Hematopoietic multipotent progenitor cell (in vitro differentiated cells): ENCODE data around the genes NOPCHAP1 and TCP11L2.

GRCh38 chr12:104285784-104286458 lies 17.6 kb upstream of the EID3 start:
- CAGE, long polyA plus RNA: no peak

DNA sequence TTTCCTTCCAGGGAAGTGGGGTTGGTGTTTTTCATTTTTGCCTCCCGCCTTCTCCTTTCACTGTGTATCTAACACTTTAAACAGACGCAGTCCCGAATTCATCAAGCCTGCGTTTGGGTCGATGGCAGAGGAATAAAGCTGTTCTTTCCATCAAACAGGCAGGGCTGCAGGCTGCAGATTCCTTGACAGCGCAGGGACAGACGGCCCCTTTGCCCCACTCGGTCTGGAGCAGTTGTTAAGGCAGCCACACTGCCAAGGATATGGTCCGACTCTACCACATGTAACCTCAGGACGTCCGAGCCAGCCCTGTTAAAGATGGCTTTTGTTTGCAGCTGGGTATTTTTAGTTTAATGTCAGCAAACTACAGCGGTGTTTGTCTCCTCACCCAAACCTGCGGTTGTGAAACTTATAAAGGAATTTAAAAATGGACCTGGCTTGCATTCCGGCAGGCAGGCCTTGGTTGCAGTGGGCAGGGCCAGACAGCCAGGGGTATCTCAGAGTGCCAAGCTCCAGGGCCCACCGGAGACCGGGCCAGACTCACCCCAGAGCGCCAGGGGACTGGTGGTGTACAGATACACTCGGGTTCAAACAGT lies 2.1 kb downstream of the CHST11 start:
- CAGE, long polyA plus RNA: no peak

- CAGE, long polyA plus RNA: no peak
These were observed 20.9 kb downstream of the CHST11 start for GRCh38 chr12:104477524-104478094.

DNA sequence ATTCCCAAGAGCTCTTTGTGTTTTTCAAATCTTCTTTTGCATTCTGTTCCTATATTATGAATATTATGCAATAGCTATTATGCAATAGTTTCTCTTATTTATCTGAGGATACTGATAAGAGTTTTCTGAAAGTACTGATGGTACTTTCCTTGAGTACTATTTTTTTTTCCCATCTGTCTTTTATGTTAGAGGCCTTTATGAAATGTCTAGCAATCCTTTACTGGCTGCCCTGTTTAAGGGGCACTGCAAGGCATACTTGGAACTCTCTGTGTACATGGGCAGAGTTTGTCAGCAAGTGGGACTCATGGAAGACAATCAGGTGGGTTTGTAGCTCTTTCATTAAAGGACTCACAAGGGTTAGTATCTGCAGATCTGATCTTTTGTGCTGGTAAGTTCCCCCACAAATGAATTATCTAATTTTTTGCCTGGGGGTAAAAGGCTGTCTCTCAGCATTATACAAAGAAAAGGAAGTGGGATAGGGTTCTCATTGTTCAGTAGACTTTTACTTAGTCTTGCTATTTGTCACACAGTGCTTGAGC lies 93.3 kb downstream of the SLC41A2 start:
- CAGE, long polyA plus RNA: no peak

DNA sequence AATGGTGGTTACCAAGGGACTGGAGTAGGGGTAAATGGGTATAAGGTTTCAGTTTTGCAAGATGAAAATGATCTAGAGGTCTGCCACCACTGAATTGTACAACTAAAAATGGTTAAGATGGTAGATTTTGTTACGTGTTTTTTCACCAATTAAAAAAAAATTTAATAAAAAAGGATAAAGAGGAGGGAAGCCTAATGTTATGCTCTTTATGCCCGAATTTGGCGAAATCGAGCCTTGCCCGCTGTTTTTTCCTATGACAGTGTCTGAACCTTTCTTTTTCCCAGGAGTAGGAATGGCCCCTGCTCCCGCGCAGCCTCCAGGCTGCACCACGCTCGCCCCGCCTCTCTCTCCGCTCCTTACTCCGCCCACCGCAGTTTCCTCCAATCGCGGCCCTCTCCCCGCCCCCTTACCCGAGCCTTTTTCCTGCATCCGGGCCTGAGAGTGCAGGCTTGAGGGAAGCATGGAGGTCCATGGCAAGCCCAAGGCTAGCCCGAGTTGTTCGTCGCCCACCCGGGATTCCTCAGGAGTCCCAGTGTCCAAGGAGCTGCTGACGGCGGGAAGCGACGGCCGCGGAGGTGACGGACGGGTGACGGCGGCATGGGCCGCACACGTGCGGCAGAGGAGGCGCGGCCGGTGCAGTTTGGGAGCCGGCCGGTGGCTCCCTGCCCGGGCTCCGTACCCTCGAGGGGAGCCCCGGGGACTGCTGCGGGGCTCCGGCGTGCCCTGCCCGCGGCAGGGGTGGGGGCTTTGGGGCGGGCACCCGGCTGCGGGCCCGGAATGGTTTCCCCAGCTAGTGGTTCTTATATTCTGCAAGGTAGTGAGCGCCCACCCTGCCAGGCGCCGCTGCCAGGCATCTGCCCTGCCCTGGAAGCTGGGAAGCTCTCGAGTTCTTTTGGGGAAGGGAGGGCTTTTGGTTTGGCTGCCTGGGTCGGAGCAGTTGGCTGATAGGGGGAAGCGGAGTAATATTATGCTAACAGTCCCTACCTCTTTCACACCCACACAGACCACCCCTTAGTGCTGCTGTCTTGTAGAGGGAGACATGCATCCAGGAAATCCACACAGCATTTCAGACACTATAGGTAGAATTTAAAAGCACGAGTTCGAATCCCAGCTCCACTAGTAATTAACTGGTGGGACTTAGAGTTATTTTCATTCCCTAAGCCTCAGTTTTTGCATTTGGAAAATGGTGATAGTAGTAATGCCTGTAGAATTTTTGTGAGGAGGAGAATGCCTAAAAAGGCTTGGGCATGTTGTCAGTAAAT lies at the start of gene NOPCHAP1:
NOPCHAP1 (plus strand) TSS at position 424 of the 1,262 bp plus-strand sequence.
- CAGE, long polyA plus RNA: start-site peak on the plus strand centred at position 427 of the sequence, 52 bp wide, 204 reads; start-site peak on the minus strand centred at position 700 of the sequence, 11 bp wide, 6 reads

DNA sequence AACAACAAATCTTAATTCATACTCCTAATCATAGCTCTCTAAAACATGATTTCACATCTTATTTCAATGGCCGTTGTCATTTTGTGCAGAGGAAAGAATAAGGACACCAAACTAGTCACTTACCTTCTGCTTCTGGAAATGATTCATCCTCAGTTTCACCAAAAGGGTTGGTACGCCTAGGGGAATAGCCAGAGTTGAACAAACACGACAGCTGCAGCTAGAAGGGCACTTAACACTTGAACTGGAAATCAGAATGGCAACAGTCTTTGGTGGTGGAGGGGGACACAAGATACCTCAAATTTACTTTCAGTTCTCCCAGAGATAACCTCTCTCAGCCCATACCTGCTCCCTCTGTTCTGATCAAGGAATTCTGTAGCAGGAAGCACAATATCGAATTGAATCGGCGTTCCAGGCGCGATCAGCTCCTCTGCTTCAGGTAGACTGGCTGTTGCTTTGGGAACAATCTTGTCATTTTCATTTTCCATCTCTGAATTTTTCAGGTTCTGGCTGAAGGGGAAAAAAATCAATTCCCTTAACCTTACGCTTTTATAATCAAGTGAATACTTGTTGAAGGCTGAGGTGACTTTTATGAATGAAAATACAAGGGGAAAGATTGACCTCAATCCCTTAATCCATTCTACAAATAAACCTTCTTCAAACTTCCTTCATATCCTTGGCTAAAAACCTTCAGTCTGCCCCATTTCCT lies 46.2 kb downstream of the APPL2 start:
- CAGE, long polyA plus RNA: no peak

DNA sequence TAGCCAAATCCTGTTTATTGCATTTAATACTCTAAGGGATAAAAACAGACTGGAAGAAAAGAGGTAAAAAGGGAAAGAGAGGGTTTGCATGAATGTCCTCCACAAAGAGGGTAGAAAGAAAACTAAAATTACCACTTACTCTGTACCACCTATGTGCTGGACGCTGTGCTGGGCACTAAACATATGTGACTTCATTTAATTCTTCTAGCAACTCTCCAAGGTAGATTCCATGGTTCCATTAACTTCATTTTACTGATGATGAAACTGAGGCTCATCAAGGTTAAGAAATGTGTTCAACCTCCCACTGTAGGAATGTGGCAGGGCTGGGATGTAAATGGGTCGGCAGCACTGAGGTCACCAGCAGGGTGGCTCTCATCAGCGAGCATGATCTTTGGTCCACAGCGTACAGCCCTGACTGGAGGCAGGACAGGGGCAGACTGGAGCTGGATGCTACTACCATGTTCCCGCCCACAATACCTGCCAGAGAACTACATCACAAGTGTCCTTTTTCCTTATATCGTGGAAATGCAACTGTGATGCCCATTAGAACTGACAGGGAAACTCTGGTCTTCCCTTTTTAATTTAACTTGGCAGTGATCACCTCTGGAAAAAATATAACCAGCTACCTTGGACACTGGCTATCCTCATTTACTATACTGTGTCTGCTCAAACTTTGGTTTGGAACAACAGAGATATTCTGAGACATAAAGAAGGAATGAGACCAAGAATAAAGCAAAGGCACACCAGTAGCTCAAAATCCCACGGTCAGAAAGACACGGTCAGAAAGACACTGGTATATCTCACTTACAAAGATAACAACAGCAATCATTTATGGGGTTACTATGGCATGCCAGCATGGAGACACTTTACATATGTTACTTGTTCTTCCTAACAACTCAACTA lies 4.5 kb downstream of the APPL2 start:
- CAGE, long polyA plus RNA: no peak

DNA sequence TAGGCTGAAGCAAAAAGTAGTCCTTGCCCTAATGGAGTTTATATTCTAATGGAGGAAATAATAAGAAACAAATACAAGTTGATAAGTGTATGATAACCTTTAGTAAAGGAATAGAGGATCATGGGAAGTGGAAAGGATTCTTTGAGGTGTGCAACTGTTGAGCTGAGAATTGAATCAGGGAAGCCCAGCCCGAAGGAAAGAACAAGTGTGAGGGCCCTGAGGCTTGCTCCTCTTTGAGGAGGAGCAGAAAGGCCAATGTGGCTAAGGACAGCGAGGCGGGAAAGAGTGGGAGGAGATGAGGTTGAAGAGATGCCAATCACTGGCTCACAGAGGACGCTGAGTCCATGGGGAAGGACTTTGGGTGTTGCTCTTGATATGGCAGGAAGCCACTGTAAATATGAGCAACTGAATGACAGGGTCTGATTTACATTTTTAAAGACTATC lies 3.2 kb upstream of the APPL2 start:
- CAGE, long polyA plus RNA: no peak

DNA sequence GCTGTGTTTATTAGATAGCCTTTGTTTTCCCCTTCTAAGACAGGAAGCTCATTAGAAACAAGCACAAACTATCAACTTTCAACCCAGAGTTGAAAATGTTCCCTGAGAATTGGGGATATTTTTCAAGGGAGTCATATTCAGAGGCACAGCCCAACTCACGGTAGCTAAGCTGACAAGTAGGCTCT lies 155.1 kb downstream of the C12orf75 start:
- CAGE, long polyA plus RNA: no peak

- CAGE, long polyA plus RNA: no peak
These were observed 60.1 kb downstream of the NUAK1 start for GRCh38 chr12:106078533-106079155.

- CAGE, long polyA plus RNA: no peak
These were observed 7.4 kb upstream of the NUAK1 start for GRCh38 chr12:106146159-106146538.

DNA sequence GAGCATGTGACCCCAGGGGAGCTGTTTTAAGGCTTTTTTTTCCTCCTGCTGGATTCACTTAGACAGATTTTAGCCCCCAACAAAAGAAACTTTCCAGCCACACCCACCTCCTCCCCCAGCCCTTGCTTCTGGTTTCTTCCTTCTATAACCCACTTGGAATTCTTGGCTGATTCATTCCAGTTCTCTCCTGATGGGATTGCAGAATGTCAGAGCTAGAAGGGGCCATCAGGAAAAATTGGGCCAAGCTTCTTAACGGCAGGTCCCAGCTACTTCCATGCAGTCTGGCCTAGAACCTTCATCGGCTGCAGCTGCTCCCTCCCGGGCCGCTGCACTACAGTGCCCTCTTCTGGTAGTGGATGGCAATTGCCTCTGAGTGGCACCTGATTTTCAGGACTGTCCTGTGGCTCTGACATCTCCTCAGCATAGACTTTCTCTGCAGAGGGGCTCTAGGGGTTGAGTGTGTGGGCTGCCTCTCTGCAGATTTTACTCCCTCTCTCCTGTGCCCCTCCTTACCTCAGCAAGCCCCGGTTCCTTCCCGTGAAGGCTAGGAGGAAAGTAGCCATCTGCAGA lies 23.8 kb downstream of the CKAP4 start:
- CAGE, long polyA plus RNA: no peak

DNA sequence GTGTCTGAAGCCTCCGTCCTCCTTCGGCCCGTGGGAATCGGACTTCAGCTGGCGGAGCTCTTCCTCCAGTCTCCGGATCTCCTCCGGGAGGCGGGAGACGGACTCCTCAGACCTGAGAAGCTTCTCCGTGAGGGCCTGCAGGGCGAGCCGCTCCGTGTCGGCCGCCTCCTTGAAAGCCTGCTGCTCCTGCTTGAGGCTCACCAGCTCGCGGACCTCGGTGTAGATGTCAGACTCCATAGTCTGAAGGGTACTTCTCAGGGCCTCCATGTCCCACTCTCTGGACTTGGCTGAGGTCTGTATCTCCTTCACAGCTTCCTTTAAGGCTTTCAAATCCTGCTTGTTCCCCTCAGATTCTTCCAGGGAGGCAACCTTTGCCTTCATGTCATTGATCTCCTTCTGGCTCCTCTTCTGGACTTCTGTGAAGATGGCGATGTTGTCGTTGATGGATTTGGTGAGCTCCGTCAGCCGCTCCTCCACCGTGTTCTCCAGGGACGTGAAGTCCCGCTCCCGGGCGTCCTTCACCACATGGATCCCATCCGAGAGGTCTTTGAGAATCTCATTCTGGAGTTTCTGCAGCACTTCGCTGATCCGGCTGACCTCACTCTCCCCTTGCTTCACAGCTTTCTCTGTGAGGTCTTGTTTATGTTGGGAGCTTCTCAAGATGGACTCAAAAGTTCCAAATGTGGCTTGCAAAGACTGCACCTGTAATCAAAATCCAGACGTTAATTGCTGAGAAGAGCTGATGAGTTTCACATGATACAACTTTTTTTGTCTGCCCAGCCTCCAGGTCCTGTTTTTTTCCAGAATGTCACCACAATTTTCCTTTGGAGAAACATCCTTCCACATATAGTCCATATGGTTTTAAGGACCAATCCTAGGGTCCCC lies 7.9 kb downstream of the CKAP4 start:
- CAGE, long polyA plus RNA: no peak

DNA sequence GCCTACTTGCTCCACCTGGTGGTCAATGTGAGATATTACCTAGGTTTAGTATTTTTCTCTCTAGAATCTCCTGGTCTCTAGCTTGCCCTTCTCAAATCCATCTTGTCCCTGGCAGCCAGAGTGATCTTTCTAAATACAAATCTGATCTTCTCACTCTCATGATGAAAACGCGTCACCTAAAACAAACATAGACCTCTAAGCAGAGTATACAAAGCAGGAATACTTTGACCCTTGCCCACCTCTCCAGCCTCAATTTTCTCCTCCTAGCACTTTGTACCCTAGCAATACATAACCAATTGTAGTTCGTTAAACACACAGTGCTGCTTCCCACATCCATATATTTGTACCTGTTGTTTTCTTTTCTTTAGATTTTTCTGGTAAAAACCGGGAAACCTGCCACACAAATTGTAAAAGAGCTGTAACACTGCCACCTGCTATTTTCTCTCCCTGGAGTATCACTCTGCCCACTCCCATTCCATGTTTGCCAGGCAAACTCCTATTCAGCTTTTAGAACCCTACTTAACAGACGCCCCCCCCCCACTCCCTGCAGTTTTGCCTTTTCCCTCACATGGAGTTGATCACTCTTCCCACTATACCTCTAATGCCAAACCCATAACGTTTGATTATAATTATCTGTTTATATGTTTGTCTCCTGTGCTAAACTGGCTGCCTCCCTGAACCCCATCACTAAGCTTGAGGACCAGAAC lies 19.8 kb upstream of the TCP11L2 start:
- CAGE, long polyA plus RNA: no peak

DNA sequence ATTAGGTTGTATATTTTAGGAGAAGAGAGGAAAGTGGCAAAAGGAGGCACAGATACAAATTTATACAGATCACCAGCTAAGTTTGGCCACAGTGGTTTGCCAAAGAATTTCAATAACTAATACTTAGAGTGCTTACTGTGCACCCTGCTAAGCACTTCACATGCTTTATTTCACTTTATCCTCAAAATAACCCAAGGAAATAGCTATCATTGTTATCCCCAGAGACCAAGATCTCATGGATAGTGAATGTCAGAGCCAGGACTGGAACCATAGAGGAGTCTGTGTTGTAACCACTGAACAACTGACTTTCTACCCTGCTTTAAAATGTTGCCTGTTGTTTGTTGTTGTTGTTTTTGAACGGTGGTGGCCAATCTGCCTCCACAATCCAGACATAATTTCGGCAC lies 1.3 kb upstream of the TCP11L2 start:
- CAGE, long polyA plus RNA: no peak

GRCh38 chr12:106302383-106303238 lies at the start of gene TCP11L2:
Gene TCP11L2, plus strand, starts transcription at chr12:106302733.
- CAGE, long polyA plus RNA: no peak

GRCh38 chr12:106753370-106754311 lies 20.8 kb upstream of the RIC8B start:
- CAGE, long polyA plus RNA: no peak

DNA sequence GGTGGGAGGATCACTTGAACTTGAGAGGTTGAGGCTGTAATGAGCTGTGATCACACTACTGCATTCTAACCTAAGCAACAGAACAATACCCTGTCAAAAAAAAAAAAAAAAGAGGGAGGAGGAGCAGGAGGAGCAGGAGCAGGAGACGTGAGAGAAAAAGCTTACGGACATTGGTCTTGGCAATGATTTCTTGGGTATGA lies 63.9 kb downstream of the RIC8B start:
- CAGE, long polyA plus RNA: no peak

GRCh38 chr12:106985117-106985804 lies 1.7 kb downstream of the MTERF2 start:
- CAGE, long polyA plus RNA: no peak

DNA sequence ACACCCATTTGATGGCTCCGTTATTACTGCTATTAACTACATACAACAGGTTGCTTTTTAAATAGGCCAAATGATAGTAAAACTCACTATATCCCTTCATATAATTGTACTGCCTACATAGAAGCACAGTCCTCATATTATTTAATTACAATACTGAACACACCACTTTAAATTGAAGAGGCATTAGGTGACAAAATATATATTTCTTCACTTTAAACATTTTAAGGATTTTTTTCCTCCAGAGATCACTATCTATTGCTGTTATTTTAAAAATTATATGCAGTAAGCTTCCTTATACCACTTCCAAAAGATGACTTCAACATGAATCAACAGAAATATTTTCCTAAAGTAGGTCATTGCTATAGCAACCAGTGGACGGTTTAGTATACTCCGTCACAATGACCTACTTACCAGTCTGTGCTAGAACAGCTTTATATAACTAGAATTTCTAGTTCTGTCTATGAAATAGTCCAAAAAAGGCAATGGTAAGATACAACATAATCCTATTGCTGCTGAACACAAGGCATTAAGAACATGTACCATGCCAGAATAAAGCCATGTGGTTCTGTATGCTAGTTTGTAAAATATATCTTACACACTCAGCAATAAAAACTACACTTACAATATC lies 40.6 kb upstream of the MTERF2 start:
- CAGE, long polyA plus RNA: no peak